Spinal cord (tissue), 3 donors: ENCODE measurements around a stretch of chr5.

DNA sequence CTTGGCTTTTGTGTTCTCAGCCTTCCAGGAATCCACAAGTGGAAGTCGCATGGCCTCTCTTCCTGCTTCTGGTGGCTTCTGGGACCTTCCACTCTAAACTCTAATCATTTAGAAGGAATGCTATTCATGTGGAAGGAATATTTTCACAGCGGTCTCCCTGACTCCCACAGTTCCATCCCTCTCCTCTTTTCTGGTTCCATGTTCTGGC, 7.3 kb upstream of the RAI14 start:
- PRO-cap, result no peak
- RAMPAGE, long total RNA, result no peak

- PRO-cap, result no peak
- RAMPAGE, long total RNA, result no peak
These were observed 39.4 kb downstream of the RAI14 start for GRCh38 chr5:34695560-34695902.

GRCh38 chr5:34914610-34915419, 489 bp downstream of the RAD1 start:
- PRO-cap, result no peak
- RAMPAGE, long total RNA, result no peak

DNA sequence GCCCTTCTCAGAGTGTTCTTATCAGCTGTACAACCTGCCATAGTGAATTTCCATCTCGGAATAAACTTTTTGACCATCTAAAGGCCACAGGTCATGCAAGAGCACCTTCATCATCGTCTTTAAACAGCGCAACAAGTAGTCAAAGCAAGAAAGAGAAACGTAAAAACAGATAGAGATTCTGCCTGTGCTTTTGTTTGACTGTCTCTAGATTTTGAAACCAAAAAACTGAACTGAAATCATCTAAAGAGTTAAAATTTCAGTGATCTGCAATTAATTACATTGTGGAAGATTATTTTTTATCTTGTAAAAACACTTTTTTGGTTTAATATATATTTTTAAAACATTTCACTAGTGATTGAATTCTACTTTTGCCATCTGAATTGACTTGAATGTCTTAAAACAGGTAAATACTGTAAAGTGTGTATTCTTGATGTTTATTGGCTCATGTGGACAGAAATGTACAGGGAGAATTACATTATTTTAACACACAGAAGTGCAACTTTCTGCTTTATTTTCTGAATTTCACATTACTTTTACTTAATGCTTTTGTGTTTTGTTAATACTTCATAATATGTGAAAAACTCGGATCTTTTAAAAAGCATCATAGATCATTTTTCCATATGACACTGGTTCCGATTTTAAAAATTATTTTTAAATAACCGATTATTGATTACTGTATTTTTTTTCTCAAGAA, 25.3 kb downstream of the DNAJC21 start:
- PRO-cap, result no peak
- RAMPAGE, long total RNA, result no peak

GRCh38 chr5:35135273-35135704, 87.5 kb upstream of the AGXT2 start:
- PRO-cap, result no peak
- RAMPAGE, long total RNA, result no peak

GRCh38 chr5:35187900-35188242, 42.4 kb downstream of the PRLR start:
- PRO-cap, result no peak
- RAMPAGE, long total RNA, result no peak

GRCh38 chr5:35197997-35198504, 32.2 kb downstream of the PRLR start:
- PRO-cap, result no peak
- RAMPAGE, long total RNA, result no peak

DNA sequence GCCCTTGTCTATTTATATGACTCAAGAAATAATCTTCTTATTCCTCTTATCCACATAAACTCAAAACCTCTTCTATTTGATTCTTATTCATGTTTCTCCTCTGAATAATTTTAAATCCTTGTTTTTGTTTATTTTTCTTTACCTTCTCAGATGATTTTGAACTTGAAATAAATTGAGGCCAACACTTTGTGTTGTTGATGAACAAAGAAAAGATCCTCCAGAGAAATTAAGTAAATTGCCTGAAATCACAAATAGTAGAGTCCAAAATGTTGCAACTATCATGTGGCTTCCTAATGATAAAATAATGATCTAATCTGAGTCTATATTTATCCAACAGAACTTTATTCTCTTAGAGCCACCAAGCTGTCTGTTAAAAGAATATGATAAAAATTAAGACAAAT, 132.3 kb upstream of the SPEF2 start:
- PRO-cap, result no peak
- RAMPAGE, long total RNA, result no peak

DNA sequence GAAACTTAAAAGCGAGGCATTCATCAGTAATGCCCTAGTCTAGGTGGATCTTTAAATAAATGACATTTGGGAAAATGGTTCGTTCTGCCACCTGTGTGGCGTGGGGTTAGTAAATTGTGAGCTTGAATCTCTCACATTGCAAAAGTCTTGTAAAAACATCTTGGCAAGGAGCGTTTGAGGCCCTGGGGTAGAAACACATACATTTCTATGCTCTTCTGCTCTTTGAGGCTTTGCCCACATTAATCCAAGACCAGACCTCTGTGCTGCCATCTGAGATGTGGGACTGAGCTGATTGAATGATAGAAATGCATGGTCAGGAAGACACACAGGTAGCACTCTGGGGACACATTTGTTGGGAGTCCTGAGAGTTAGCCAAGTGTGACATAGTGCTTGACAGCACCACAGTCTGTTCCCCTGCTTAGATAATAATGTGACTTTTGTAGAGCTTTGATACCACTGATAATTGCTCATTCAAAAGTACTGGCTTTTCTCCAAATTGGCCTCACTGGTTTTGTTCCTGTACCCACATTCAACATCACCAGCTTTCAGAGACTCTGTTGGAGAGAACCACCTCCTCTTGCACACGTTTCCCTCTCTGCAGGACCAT, 52.7 kb upstream of the IL7R start:
- PRO-cap, result no peak
- RAMPAGE, long total RNA, result no peak

- PRO-cap, result no peak
- RAMPAGE, long total RNA, result no peak
These were observed 34.2 kb upstream of the IL7R start for GRCh38 chr5:35822382-35823027.

- PRO-cap, result no peak
- RAMPAGE, long total RNA, result no peak
These were observed 35.8 kb upstream of the UGT3A1 start for GRCh38 chr5:36027023-36027404.

DNA sequence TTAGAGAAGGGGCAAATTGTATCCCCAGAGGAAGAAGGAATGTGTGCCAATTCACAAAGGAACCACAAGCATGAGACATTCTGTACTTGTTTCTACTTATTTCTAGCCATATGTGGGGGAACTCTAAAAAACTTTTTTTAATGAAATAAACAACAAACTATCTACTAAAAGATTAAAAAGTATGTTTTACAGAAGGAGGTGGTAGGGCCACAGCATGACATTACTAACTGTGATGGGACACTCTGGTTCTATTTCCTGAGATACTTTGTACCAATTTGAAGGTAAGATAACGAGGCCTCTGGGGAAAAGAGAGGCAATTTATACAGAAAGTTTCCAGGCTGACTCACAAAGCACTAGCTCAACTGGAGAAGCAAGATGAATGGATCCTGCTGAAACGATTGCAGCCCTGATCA, 22.5 kb downstream of the RANBP3L start:
- PRO-cap, result no peak
- RAMPAGE, long total RNA, result no peak

DNA sequence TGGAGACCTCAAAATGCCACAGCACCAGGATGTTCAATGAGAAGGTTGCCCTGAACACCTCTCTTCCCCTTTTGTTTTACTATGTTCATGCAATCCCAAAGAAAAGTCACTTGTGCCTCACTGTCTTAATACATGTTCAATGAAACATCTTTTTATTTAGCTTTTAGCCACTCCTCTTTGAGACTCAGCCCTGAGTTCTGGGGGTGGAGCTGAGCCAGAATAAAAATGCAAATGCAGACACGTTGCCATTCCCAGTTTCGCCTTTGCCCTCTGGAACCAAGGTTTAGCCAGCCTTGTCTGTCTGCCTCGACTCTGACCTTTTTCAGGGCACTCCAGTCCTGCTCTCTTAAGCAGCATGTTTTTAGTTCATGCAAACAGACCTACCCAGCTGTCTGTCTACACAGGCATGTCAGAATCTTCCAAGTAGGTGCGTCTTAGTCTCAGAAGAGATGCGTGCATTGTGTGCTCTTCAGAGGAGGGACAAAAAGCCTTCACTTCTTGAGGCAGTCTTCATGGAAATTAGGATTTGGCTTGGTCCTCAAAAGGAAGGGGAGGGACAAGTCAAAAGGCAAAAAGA, 82.2 kb upstream of the RANBP3L start:
- PRO-cap, result no peak
- RAMPAGE, long total RNA, result no peak

DNA sequence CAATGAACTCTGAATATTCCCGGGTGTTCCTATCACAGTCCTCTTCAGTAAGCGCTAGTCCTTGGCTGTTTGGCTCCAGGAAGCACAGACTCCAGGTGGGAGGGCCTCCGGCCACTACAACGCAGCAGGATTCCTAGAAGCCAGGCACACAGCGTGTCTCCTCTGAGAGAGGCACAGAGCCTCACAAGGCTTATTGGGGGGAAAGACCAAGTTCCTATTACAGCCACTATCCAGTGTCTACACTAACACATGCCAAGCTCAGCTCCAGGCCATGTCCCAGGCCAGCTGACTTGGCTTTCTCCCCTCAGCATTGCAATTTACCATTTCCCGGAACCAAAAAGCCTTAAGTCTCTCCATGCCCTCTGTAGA, 84.6 kb upstream of the SLC1A3 start:
- PRO-cap, result no peak
- RAMPAGE, long total RNA, result no peak

GRCh38 chr5:36618985-36619143, 12.5 kb downstream of the SLC1A3 start:
- PRO-cap, result no peak
- RAMPAGE, long total RNA, result no peak

GRCh38 chr5:36648346-36648610, 41.9 kb downstream of the SLC1A3 start:
- PRO-cap, result no peak
- RAMPAGE, long total RNA, result no peak

- PRO-cap, result no peak
- RAMPAGE, long total RNA, result no peak
These were observed 11.0 kb downstream of the NIPBL start for GRCh38 chr5:36887459-36888035.

- PRO-cap, result no peak
- RAMPAGE, long total RNA, result no peak
These were observed 109.1 kb downstream of the NIPBL start for GRCh38 chr5:36985423-36986227.

GRCh38 chr5:38364873-38365415, 106.6 kb downstream of the EGFLAM start:
- PRO-cap, result no peak
- RAMPAGE, long total RNA, result no peak

GRCh38 chr5:38542462-38543193, 13.8 kb downstream of the LIFR start:
- PRO-cap, result no peak
- RAMPAGE, long total RNA, result no peak